Gallbladder (tissue), 1 donor: ENCODE measurements around the genes ASPHD1, C16orf92, TLCD3B, YPEL3 and CD2BP2.

DNA sequence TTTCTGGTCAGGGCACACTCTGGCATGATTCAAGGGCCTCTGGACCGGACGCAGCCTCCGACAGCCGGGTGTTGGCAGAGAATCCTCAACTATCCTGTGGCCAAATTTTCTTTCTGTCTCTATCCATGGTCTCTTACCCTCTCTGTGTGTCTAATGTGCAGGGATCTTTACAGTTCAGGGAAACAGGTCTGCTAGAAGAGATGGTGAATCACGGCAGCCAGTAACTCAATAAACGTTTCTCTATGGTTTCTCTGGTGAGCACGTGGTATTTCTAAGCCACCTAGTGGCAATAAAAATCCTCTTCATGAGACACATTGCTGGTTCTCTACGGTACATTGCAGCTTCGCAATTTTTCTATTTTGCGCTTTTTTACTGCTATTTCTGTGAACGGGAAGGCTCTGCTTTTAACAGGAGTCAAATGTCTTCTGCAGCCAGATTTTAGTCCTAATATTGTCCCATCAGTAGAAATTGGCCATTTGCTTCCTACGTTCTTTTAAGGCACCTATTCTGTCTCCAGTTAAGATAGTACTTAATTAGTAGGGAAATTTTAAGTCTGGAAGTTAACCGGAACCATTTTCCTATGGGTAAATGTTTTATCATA, 31.4 kb downstream of the QPRT start:
- PRO-cap, result no peak

GRCh38 chr16:29743087-29743433, 2.7 kb downstream of the C16orf54 start:
- PRO-cap, result no peak

DNA sequence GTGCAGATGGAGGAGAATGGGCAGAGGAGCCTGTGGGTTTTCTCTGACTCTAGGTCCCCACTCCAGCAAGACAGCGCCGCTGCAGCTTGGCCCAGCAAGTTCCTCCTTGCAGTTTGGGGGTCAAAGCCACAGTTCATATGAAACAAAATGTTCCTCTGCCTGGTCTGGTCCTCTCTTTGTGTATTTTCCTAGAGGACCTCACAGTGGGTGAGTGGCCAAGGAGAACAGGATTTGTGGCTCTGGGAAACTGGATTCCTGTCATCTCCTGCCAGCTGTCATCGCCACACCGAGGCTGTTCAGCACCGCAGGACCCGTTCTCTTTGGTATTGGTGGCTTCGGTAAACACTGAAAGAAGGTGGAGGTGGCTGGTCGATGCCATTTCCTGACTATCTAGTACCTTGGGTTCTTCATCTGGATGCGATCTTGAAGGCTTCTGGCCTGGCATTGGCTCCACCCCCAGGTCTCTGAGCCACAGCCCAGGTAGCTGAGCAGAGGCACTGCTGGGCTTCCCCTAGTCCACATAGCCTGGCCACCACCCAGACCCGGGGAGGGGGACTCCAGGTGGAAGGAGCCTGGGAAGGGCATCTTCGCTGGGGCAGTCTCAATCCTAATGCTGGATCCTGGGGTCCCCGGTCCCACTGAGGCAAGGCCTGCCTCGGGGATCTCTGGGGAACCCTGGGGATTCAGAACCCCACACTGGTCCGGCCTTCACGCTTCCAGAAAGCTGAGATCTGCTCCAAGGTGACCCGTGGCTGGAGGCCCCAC, 2.0 kb downstream of the C16orf54 start:
- PRO-cap, result no peak

DNA sequence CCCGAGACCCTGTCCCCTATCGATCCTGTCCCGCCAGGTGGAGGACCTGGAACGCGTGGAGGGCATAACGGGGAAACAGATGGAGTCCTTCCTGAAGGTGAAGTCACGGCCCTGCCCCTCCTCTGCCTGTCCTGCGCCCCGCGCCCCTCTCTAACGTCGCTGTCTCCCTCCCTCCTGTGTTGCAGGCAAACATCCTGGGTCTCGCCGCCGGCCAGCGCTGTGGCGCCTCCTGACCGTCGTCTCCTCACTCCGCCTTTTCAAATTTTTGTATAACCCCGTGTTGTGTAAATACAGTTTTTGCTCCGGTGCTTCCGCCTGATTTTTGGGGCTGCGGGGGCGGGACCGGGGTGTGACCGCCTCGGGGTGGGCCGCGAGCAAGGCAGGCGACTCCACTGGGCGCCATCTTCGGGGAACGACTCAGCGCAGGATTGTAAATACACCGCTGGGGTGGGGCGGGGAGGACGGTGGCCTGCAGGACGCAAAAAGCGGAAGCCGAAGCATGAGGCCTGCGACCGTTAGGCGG, 1.2 kb upstream of the MAZ start:
- PRO-cap, result bidirectional peak, plus-strand start outside the sequence, minus-strand start at position 419 of the sequence

DNA sequence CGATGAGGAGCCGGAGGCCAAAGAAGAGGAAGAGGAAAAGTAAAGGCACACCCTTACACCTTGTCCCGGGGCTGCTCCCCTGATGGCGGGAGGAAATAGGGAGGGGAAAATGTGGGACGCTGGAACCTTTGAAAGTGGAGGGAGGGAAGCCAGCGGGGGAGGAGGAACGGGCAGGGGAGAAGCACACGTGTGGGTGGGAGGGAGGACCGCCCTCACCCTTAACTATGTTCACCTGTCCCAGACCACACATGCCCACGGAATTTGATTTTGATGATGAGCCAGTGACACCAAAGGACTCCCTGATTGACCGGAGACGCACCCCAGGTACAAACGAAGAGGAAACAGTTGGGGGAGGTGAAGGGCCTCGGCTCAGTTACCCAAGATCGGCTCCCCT, 1.0 kb downstream of the PAGR1 start:
- PRO-cap, result no peak

DNA sequence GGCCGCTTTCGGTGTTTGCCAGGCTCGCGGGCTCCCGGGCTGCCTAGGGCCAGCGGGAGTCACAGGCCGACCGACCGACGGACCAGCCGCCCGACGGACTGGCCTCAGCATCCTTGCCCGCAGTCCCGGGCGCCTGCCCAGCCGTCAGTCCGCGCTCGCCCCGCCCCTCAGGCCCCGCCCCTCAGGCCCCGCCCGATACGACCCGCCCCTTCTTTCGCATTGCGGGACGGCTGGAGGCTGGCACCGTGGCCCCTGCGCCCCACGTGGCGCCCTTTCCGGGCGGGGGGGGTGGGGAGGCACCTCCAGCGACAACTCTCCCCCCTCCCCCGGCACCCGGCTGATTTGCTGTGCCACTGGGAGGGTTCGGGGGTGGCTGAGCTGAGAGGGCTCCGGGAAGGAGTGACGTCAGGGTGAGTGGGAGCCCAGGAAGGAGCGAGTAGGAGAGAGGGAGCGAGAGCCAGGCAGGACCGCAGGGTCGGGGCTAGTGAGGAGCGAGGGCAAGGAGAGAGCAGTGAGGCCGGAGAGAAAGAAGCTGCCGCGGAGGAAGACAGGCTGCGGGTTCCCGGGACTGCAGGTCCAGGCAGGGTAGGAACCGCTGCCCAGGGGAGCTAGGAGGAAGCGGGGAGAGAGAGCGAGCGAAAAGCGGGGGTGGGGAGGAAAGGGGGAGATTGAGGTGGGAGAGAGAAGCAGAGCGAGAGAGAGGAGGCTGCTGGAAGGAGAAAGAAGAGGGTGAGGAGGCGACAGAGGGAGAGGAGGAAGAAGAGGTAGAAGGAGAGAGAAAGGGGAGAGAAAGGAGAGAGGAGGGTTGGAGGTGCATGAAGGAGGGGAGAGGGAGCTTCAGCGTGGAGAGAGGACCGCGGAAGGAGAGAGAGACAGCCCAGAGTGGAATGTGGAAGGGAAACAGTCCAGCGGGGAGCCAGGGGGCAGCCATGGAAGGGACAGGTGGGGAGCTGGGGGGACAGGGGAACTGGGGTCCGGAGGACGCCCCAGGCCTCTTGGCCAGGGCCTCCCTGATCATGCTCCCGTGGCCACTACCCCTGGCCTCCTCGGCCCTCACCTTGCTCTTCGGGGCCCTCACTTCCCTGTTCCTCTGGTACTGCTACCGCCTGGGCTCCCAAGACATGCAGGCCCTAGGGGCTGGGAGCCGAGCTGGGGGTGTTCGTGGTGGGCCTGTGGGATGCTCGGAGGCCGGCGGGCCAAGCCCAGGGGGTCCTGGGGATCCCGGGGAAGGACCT, at the start of gene ASPHD1:
Gene ASPHD1, plus strand, starts transcription at position 332 of the 1,235 bp plus-strand sequence.
- PRO-cap, result bidirectional peak, plus-strand start at position 439 of the sequence, minus-strand start at position 100 of the sequence; unidirectional peak, plus-strand start at position 689 of the sequence; bidirectional peak, plus-strand start at position 880 of the sequence, minus-strand start at position 874 of the sequence

- PRO-cap, result no peak
Observed at GRCh38 chr16:29996718-29997195, 716 bp downstream of the INO80E start.

- PRO-cap, result no peak
Observed at GRCh38 chr16:30023023-30023677, at the start of gene C16orf92. C16orf92 (plus strand) TSS chr16:30023198.

DNA sequence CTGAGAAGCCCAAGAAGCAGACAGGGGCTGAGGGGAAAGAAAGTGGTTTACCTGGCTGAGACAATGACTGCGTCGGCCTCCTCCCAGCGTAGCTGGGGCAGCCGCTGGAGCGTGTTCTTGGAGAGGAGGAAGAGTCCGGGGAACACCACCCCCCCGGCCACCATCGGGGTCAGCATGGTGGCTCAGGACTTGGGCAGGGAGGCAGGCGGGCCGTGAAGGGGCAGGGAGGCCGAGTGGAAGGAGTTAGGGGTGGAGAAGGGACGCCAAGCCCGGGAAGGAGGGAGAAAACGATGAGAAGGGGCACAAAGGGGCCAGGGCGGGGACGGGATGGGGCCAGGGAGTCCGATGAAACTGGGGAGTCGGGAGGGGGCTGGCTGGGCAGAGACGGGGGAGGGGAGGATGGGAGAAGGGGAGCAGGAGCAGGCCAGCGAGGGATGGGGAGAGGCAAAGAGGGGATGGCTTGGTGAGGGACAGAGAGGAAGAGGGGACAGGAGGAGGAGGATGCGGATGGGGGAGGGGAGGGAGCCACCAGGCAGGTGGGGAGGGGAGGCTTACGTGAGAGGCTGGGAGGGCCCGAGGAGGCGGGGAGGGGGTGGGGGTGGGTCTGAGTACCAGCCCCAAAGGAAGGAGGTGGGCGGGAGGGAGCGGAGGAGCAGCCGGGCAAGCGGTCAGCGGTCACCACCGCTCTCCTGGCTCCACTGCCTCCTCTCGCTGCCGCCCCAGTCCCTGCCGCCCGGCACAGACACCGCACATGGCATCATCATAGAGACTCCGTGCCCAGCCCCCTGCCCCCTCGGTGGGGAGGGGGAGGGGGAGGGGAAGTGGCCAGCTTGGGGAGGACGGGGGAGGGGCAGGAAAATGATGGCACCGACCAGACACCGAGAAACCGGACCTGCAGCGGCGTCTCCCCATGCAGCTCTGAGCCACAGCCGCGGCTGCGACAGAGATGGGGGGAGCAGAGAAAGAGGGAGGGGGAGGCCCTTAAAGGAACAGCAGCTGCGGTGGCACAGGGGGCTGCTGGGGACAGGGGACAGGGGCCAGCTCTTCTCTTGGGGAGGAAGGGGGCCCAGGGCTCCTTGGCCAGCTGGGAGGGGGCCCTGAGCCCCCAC, at the start of gene TLCD3B:
Gene TLCD3B, minus strand, starts transcription at position 920 of the 1,109 bp plus-strand sequence.
- PRO-cap, result unidirectional peak, minus-strand start at position 920 of the sequence

DNA sequence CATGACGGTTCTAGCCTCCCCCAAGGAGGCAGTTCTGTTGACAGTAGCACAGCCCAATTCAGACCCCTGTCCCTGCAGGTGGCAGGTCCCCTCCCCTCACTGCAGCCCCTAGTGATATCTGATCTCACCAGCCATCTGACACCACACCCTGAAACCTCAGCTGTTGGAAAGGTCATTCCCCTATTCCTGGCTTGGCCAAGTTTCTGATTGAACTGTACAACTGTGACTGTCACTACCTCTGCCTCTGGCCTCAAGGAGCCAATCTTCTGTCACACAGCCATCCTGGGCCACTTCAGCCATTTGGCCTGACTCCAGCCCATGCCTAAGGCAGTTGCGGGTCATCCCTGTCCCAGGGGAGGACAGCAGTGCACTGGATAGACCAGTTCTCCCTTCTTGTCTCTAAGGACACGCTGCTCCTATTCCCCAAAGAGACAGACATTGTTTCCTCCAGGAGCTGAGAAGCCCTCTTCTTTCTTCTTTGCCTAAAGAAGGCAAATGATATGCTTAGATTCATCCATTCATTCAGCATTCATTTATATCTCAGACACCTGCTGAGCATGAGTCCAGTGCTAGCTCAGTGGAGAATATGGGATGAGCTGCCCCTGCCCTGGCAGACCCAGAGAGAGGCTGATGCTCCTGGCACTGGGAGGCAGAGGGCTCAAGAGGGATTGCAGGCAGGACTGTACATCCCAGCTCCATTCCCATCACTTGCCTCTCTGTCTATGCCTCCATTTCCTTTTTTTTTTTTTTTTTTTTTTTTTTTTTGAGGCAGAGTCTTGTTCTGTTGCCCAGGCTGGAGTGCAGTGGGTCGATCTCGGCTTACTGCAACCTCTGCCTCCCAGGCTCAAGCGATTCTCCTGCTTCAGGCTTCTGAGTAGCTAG, 4.5 kb upstream of the ALDOA start:
- PRO-cap, result no peak

DNA sequence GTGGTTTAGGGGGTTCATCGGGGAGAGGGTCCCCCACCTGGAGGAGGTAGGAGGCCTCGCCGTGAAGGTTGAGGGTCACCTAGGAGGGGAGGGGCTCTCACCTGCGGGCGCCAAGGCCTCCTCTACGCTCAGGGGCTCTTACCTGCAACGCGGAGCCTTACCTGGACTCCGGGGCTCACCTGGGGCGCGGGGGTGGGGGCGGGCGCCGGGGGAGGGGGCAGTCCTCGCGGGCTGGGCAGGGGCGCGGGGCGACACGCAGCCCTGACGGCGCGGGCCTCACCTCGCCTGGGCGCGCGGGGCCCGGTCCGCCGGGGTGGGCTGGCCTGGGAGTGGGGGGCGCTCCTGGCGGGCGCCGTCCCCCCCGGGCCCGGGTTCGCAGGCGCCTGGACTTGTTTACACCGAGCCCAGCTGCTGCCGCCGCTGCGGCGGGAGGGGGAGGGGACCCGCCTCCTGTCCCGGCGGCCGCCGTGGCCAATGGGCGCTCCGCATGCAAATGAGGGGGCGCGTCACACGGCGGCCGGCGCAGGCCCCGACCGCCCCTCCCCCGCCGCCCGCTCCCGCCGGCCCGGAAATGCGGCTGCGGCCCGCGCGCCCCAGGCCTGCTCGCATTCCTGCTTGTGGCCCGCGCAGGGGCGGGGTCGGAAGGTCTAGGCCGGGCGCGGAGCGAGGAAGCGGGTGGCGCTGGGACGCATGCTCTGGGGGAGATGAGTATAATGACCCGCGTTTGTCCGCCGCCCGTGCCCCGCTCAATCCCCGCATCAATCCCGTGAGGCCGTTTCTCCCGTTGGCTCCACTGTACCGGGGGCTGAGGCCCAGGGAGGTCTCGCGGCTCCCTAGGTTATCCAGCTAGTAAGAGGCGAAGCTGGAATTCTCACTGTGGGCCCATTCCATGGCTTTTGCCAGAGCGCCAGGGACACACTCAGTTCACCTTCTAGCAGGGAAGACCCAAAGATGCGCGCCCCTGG, at the start of gene YPEL3:
Gene YPEL3, minus strand, starts transcription at position 397 of the 965 bp plus-strand sequence.
- PRO-cap, result bidirectional peak, plus-strand start at position 629 of the sequence, minus-strand start at position 397 of the sequence

DNA sequence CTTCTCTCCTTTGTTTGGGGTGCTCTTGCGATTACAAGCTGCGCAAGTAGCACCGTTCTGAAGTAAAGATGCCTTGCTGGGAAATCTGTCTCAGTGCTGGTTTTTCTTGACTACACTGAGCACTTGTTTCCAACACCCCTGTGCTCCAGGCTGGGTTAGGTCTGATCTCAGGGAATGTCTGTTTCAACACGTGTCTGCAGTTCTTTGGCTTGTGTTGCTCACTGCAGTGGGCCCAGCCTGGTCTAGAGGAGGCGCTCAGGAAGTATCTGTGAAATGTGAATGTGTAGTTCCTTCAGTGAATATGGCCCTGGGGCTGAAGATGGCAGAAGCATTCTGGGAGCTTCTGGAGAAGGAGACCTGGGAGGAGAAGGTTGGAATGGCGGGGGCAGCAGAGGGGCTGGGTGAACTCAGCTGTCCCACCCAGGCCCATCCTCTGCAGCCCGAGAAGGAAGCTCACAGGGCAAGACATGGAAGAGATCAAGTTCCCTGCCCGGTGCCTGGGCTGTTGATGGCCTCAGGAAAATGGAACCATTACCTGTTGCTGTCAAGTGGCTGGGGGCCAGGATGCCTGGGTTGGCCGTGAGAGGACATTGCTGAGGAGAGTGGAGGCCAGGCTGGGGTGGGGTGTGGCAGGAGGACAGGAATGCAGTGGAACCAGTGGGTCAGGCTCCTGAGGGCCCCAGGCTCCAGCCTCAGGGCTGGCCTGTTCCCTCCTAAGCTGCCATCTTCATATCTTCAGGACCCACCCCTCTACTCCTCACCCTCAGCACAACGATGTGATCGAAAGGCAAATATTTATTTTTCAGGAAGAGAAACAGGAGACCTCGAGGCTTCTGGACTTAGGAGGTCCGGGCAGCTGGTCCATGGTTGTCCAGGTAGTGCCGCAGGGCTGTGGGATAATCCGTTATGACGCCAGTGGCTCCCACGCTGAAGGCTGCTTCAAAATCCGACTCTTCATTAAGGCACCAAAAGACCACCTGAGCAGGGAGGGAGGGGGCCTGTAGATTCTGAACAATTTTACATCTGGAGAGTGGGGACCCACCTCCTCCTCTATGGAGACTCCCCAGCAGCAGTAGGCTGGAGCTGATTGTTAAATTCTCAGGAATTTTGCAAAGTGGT, 8.4 kb upstream of the YPEL3 start:
- PRO-cap, result no peak

GRCh38 chr16:30117636-30118816, 4.7 kb upstream of the GDPD3 start:
- PRO-cap, result no peak

- PRO-cap, result bidirectional peak, plus-strand start at chr16:30355434, minus-strand start at chr16:30355306
Observed at GRCh38 chr16:30354847-30355607, at the start of gene CD2BP2. CD2BP2 (minus strand) TSS chr16:30355308.

DNA sequence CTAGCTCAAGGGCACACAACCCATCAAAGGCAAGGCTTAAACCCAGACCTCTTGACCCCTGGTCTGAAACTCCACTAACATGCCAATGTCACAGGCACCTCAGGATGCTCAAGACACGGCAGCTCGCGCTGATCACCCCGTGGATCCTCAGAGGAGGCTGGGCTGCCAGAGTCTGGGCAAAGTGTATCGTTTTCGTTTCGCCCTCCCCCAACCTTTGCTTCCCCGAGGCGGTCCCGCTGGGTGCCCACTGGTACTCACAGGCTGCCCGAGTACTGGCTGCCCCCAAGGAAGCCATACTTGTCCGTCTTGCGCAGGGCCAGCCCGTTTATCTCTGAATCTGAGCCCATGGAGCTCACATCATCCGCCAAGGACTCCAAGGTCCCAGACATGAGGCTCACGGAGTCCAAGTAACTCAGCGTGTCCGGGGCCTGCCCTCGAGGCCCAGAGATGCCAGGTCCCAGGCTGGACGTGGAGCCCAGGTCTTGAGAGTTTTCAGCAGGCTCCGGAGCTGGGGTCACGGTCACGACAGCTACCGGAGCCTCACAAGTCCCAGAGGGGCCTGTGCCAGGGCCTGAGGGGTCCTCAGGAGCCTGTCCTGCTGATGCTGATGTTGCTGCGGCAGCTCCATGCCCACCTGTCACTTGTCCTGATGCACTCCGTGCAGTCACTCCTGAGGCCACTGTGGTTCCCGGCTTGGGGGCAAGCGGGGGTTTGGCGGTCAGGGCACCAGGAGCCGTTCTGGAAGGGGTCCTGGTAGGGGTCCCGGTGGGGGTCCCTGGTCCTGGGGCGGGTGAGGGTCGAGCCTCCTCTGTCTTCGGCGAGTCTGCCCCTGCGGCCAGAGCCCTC, 1.1 kb downstream of the TBC1D10B start:
- PRO-cap, result no peak

- PRO-cap, result no peak
Observed at GRCh38 chr16:30510213-30510887, 16.0 kb downstream of the ZNF768 start.

- PRO-cap, result no peak
Observed at GRCh38 chr16:30541299-30541847, 6.7 kb upstream of the ZNF747 start.

DNA sequence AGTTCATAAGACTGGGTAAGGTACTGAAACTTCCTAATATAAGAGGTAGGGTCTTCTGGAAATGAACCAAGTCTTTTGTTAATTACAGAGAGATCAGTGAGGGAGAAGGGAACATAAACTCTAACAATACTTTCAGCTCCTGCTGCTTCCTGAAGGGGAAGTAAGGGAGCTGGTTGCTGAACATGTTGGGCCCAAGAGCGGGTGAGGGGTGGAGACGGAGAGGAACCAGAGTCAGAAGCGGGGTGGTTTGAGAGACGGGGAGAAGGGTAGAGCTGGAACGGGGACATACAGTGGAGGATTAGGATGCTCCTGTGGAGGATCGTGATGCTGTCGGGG, 11.4 kb upstream of the ZNF747 start:
- PRO-cap, result no peak

GRCh38 chr16:30657052-30658244, 783 bp upstream of the FBRS start:
- PRO-cap, result bidirectional peak, plus-strand start at chr16:30657939, minus-strand start at chr16:30657959; bidirectional peak, plus-strand start at chr16:30658457, minus-strand start at chr16:30658050

DNA sequence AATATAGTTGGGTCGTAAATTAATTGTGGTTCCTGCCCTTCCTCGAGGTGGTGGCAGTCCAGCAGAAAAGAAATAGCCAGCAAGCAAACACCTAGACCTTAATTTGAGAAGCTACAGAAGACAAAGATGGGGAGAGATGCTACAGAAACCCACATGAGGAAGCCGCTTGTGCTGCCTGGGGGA, 2.3 kb downstream of the FBRS start:
- PRO-cap, result no peak